Aortic smooth muscle cell (primary cell): Measurements from ENCODE around the gene TLK2.

DNA sequence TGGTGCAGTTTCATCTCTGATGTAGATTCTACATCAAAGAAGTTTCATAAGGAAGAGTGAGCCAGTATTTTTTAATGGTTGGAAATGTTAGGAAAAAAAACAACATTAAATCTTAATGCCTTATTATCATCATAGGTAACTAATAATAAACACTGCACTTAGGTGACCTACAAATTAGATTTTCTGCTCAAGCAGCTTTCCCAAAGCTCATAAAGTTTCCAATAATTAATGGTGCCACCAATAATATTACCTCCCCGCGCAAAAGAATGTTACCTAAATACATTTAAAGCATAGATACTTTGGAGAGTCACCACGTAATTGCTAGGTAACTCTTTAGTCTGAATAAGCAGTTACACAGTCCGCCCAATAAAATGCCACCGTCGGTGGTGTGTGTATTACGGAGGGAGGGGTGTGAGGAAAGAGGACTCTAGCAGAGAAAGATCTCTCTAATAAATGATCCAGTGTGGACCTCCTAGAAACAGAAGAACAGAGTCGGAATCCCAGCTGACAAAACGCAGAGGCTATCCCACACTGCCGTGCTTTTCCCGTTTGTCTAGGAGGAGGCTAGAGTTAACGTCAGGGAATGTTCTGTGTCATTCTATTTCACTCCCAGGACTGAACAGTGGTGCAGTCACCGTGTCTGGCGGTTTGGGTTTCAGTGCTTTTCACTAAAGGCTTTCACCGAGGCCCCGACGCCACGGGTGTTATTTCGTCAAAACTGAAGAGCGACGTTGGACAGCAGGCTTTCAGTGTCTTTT, 721 bp downstream of the RNFT1 start:
- RRBS = no CpG with 5 or more reads among the region's 21 CpGs

- RRBS = no CpG with 5 or more reads among the region's 11 CpGs
Measured at GRCh38 chr17:60043592-60044146, 35.1 kb downstream of the HEATR6 start.

- RRBS = no CpG with 5 or more reads among the region's 10 CpGs
Measured at GRCh38 chr17:60153779-60154653, 4.2 kb downstream of the CA4 start.

GRCh38 chr17:60246744-60247371, 97.1 kb downstream of the CA4 start:
- RRBS = no CpG with 5 or more reads among the region's 6 CpGs

GRCh38 chr17:60559745-60560432, 33.8 kb upstream of the APPBP2 start:
- RRBS = 70% methylated on average over 3 of the region's 22 CpGs

DNA sequence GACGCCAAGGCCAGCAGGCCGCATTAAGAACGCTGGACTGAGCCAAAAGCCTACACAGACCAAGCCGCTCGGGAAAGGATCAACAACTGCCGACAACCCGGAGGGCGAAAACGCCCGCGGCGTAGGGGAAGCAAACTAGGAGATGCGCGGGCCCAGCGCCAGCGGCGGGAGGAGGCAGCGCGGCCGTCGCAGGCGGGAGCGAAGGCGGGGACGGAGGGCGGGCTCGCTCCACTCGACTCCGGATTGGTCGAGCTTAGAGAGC, 196 bp upstream of the PPM1D start:
- RRBS = 0% methylated on average over 1 of the region's 30 CpGs

GRCh38 chr17:60886608-60887888, 209.4 kb downstream of the BCAS3 start:
- RRBS = no CpG with 5 or more reads among the region's 41 CpGs

- RRBS = no CpG with 5 or more reads among the region's 4 CpGs
Measured at GRCh38 chr17:61007845-61008454, 330.3 kb downstream of the BCAS3 start.

- RRBS = no CpG with 5 or more reads among the region's 2 CpGs
Measured at GRCh38 chr17:61065309-61066012, 334.2 kb upstream of the TBX2 start.

DNA sequence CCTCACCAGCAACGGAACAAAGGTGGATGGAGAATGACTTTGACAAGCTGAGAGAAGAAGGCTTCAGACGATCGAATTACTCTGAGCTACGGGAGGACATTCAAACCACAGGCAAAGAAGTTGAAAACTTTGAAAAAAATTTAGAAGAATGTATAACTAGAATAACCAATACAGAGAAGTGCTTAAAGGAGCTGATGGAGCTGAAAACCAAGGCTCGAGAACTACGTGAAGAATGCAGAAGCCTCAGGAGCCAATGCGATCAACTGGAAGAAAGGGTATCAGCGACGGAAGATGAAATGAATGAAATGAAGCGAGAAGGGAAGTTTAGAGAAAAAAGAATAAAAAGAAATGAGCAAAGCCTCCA, 288.5 kb upstream of the TBX2 start:
- RRBS = no CpG with 5 or more reads among the region's 10 CpGs

- RRBS = no CpG with 5 or more reads among the region's 3 CpGs
Measured at GRCh38 chr17:61245580-61246132, 154.0 kb upstream of the TBX2 start.

GRCh38 chr17:61397411-61397863, 2.2 kb upstream of the TBX2 start:
- RRBS = 6% methylated on average over 1 of the region's 27 CpGs

DNA sequence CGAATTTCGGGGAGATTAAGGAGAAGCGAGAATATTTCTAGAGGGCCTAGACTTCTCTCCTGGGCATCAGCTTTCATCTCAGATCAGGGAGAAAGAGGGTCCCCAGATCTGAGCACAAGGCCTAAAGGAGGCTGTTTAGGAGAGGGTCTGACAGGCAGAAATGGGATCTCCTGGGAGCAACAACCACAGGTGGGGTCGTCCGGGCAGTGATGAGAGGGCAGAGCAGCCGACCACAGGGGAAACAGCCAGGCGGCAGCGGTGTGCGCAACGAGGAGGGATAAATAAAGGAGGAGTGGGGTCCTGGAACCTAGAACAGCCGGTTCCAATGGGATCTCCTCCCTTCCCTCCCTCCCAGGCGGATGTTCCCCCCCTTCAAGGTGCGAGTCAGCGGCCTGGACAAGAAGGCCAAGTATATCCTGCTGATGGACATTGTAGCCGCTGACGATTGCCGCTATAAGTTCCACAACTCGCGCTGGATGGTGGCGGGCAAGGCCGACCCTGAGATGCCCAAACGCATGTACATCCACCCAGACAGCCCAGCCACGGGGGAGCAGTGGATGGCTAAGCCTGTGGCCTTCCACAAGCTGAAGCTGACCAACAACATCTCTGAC, 1.8 kb downstream of the TBX2 start:
- RRBS = 52% methylated on average over 3 of the region's 23 CpGs

DNA sequence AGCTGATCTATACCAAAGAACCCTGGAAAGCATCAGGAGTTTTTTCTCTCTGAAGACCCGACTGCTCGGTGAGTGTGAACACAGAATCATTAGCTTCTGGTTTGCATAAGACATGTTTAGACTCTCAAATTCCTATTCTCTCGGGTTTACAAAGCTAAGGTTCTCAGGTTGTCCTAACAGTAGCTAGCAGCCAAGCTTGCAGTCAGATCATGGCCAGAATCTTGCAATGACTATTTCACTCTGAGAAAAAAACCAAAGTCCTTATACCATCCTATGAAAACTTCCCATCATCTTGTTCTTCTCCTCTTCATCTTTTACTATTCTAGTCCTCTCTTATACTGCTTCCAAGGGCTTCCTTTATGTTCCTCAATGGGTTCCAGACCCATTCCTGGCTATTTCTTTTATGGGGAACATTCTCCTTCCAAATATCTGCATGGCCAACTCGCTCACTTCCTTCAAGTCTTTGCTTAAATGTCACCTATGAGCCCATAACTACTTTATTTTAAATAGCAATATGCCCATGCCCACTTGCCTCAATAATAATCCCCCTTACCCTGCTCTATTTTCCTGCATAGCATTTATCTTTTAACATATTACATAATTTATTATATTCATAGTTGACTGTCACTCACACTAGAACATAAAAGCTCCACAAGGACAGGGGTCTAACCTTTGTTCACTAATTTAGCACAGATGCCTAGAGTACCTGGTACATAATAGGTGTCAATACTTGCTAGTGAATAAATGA, 68.6 kb upstream of the INTS2 start:
- RRBS = no CpG with 5 or more reads among the region's 4 CpGs

DNA sequence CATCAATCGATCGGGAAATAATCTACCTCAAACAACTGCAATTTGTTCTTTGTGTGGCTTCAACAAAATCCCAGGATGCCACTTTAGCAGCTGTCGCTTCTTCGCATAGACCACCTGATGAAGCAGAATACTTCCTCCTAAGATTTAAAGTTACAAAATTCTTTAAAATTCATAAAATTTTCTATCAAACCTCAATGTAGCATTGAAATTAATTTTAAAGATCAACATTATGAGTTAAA, 35.6 kb downstream of the MED13 start:
- RRBS = no CpG with 5 or more reads among the region's 4 CpGs

GRCh38 chr17:62091632-62092405, 26.7 kb upstream of the MED13 start:
- RRBS = no CpG with 5 or more reads among the region's 10 CpGs

GRCh38 chr17:62458522-62458886, 20.1 kb upstream of the TLK2 start:
- RRBS = no CpG with 5 or more reads among the region's 10 CpGs

- RRBS = 1% methylated on average over 8 of the region's 95 CpGs
Measured at GRCh38 chr17:62478792-62479654, at the start of gene TLK2. Gene TLK2, plus strand, starts transcription at chr17:62478825.

DNA sequence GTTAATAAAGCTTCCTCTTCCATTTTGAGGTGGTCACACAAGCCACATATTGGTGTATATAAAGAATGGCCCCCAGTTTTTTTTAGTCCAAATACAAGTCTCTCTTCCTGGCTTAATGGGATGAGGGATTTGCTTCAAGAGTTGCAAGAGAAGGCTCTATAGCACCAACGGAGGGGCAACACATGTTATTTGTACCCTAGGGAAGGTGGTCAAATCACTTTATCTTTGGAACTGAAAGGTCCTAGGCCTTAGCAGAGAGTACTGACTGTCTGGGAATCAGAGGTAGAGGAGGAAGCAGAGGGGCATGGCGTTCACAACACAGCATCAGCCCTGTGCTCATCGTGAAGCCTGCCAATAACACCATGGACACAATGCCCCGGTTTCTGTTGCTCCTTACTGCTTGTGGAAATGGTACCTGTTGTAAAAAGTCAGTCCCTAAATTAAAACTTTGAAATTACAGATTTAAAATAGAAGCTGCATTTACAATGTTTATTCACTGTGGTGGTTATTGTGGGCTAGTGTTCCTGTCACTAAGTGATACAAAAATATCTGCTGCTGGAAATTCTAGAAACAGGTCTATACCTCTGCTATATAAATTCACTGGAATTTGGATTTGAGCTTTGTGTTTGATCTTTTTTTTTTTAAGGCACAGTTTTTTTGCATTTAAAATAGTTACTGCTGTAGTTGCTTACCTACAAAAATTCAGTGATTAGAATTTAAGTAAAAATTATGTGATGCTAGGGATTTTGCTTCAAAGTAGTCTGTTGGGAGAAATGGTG, 24.4 kb upstream of the MRC2 start:
- RRBS = no CpG with 5 or more reads among the region's 4 CpGs

GRCh38 chr17:62692161-62693264, 65.0 kb downstream of the MRC2 start:
- RRBS = no CpG with 5 or more reads among the region's 35 CpGs